Cardiac septum (tissue), 1 donor: ENCODE results near the genes IFITM5, B4GALNT4 and RNH1.

DNA sequence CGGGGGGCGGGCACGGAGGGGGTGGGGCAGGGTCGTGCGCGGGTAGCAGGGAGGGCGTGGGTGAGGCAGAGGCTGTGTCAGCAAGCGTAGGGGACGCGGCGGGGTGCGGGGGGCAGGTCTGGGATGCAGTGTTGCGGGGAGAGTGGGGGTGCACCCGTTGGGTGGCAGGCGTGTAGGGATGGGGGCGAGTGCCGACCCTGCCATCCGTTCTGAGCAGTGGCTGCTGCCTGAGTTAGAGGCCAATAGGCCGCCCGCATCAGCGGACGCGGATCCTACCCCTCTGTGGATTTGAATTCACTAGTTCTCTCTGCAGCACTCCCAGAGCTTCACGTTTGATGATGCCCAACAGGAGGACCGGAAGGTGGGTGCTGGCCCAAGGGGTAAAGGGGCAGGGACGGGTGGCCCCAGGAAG lies 1.5 kb downstream of the RIC8A start:
- PRO-cap = no peak

DNA sequence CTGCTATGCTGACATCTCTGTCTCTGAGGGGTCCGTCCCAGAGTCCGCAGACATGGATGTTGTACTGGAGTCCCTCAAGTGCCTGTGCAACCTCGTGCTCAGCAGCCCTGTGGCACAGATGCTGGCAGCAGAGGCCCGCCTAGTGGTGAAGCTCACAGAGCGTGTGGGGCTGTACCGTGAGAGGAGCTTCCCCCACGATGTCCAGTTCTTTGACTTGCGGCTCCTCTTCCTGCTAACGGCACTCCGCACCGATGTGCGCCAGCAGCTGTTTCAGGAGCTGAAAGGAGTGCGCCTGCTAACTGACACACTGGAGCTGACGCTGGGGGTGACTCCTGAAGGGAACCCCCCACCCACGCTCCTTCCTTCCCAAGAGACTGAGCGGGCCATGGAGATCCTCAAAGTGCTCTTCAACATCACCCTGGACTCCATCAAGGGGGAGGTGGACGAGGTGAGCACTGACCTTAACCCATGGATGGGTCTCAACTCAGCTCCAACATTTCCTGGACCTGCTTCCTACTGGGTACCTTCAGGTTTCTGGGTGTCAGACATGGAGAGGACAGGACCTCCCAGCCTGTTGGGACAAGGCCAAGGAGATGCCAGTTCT lies 2.1 kb downstream of the RIC8A start:
- PRO-cap = no peak

GRCh38 chr11:237305-238064 lies 709 bp downstream of the PSMD13 start:
- PRO-cap = no peak

DNA sequence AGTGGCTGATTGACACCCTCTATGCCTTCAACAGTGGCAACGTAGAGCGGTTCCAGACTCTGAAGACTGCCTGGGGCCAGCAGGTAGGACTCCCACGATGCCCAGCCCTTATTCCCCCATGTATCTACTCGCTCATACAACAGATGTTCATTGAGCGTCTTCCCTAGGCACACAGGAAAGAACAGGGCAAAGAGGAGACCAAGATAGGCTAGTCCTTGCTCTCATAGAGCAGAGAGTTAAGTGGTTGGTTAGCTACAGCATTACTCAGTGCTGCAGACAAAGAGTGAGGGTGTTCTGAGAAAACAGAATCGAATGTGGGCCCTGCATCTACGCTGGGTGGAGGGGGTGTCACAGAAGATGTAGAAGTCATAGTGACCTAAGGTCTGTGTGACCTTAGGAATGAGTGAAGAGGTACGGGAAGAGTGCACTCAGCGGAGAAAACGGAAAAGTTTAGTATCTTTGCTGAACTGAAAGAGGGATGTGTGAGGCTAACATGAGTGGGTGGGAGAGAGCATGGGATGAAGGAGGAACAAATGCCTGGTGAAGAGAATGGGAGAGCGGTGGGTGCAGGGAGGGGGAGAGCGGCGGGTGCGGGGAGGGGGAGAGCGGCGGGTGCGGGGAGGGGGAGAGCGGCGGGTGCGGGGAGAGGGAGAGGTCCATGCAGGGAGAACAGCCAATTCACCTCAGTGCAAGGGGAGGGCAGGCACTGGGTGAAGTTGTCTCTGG lies 12.4 kb downstream of the PSMD13 start:
- PRO-cap = no peak

GRCh38 chr11:299195-299741 lies at the start of gene IFITM5:
IFITM5 (minus strand) TSS chr11:299526.
- PRO-cap = no peak

GRCh38 chr11:318778-319094 lies 1.9 kb downstream of the IFITM3 start:
- PRO-cap = no peak

DNA sequence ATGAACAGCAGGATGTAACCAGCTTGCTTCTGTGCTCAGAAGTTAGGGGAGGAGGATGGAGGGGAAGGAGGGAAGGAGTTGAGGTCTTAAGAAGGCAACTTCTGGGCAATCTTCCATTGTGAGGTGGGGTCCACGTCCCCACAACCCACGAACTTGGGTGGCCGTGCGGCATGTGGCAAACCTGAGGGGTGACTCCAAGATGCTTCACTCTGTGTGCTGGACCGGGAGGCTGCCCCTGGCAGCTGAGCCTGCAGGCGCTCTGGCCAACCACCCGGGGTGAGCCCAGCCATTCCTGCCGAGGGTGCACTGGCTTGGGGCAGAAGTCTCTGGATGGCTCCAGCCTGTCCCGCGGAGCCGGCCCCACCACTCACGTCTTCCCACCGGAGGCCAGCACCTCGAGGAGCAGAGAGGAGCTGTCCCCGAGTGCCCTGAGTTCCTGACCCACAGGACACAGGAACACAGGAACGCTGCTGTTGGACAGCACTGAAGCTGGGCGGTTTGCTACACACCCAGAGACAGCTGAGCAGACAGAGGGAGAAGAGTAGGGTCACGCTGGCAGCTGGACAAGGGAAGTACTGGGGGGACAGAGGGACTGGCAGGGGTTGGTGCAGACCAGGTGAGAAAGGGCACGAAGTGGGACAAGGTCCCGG lies 956 bp upstream of the B4GALNT4 start:
- PRO-cap = no peak

GRCh38 chr11:368868-370057 lies at the start of gene B4GALNT4:
B4GALNT4 (plus strand) TSS chr11:369499.
- PRO-cap = no peak

DNA sequence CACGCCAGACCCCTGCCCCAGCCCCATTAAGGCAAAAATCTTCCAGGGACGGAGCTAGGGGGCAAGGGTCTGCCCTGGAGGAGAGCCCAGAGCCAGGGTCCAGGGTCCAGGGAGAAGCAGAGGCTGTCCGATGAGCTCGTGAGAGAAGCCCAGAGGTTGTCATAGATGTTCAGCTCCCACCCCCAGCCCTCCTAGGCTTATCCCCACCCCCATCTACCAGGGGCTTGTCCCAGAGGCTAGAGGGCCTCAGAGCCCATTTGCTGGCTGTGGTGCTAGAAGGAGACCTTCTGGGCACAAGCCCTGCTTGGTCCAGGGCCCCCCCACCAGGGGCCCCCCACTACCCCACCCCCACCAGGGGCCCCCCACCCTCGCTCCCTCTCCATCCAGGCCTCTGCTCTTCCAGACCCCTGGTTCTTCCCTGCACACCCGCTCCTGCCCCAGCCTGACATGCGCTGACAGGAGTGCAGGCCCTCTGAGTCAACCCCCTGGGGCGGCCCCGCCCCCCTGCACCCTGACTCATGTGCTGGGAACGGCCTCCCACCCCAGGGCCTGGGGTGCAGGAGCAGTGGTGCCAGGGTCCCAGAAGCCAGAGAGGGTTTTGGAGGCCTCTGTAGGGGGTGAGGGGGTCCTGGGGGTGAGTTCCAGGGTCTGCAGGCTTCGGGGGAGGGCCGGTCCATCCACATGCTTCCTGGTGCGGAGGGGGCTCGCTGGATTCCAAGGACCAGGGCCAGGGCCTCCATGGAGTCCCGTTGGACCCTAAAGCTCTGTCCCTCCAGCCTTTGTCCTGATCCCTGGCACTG lies 908 bp upstream of the PKP3 start:
- PRO-cap = no peak

- PRO-cap = no peak
Measured at GRCh38 chr11:394455-395133, 585 bp downstream of the PKP3 start.

GRCh38 chr11:404280-404917 lies 10.4 kb downstream of the PKP3 start:
- PRO-cap = no peak

- PRO-cap = no peak
Measured at GRCh38 chr11:429755-430103, 12.1 kb downstream of the ANO9 start.

DNA sequence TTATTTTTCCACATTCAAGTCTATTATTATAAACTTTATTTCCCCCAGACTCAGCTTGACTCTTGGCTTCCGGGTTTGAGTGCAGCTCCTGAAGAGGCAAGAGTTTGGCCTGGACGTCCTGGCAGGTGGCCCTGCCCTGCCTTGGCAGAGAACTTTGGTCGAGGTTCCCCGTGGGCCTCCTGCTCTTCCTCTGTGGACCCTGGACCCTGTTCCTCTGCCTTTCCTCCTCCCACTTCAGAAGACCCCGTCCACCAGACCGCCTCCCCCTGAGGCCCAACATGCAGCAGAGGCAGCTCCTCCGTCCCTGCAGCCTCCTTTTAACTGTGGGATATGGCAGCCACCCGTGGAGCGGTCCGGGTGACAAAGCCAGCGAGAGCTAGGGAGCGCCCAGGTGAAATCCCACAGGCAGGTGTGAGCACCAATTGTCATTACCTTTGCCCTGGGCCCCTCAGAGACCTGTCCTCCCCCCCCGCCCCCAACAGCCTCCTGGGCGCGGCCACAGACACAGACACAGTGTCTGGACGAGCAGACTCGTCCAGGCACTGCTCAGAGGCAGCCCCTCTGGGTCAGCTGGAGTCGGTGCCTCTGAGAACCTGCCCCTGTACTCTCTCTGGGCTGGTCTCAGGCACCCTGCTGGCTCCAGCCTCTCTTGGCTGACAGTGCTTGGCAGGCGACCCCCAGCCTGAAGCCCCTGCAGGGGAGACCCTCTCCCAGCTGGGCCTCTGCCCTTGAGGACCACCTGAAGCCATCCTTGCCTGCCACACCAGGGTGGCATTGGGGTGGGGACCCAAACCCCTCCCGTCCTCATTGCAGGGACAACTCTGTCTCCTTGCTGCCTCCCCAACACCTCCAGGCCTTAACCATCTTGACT lies 4.1 kb upstream of the ANO9 start:
- PRO-cap = no peak

DNA sequence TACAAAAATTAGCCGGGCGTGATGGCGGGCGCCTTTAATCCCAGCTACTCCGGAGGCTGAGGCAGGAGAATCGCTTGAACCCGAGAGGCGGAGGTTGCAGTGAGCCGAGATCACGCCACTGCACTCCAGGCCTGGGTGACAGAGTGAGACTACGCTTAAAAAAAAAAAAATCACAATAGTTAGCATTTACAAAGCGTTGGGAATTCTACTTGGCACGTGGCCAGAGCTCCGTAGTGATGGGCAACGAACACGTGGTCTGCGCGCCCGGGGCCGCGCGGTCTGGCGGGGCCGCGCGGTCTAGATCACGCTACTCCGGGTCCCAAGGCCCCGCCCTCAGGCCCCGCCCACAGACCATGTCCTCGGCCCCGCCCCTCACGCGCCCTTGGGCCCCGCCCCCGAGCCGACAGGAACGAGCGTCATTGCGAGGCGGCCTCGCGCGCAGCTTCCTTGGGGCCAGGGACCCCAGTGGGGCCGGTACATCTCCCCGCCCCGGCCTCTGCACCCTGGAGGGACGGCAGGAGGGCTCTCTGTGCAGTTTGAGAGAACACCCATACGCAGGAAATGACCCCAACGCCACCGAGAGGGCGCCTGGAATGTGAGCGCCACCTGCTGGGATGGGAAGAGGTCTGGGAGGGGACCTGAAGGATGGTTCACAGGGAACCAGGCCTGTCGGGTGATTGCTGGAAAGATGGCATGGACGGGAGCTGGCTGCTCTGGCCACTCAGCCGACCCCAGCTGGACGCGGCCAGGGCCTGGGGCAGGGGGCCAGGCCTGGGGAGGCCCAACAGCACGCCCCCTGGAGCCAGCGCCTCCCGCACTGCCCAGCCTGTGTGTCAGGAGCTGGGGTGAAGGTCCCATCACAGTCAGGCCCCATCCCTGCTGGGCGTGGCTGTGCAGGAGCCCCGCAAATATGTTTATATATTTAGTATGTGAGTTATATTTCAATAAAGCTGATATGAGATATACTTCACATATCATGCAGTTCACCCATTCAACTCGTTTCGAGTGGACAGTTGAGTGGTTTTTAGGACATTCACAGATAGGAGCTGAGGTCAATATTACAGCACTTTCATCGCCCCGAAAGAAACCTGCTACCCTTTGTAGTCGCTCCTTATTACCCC lies 1.9 kb upstream of the PTDSS2 start:
- PRO-cap = bidirectional peak, plus-strand start at position 409 of the sequence, minus-strand start at position 281 of the sequence

DNA sequence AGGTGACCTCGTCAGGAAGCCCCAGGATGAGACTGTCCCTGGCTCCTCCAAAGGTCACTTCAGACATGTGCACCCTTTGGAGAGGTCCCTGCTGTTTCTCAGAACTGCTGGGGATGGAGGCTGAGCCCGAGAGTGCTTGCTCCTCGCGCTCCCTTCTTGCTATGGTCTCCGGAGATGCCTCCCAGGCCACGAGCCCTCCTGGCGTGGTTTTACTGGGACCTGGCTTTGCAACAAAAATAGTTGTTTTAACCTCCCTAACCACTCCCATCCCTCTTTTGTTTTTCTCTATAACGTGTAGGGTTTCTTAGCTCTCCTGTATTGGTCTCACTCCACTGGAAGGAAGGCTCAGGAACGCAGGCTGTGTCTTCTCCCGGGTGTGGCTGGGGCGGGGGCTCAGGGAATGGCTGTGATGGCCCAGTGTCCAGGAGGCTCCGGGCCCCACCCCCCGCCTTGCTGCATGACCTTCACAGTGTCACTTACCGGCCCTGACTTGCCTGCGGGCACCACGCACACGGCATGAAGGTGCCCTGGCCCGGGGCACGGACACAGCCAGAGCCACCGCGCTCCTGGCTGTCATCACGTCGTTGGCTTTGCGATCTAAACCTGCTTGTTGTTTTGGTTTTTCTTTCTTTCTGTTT lies 5.6 kb downstream of the PTDSS2 start:
- PRO-cap = no peak

GRCh38 chr11:506204-507319 lies at the start of gene RNH1:
RNH1 (minus strand) TSS chr11:507242.
- PRO-cap = bidirectional peak, plus-strand start at chr11:506462, minus-strand start at chr11:506391; bidirectional peak, plus-strand start at chr11:506997, minus-strand start at chr11:506776; bidirectional peak, plus-strand start at chr11:507546, minus-strand start at chr11:507232

GRCh38 chr11:579981-580475 lies 3.8 kb downstream of the PHRF1 start:
- PRO-cap = no peak

- PRO-cap = no peak
Measured at GRCh38 chr11:607146-607640, 8.6 kb downstream of the IRF7 start.

DNA sequence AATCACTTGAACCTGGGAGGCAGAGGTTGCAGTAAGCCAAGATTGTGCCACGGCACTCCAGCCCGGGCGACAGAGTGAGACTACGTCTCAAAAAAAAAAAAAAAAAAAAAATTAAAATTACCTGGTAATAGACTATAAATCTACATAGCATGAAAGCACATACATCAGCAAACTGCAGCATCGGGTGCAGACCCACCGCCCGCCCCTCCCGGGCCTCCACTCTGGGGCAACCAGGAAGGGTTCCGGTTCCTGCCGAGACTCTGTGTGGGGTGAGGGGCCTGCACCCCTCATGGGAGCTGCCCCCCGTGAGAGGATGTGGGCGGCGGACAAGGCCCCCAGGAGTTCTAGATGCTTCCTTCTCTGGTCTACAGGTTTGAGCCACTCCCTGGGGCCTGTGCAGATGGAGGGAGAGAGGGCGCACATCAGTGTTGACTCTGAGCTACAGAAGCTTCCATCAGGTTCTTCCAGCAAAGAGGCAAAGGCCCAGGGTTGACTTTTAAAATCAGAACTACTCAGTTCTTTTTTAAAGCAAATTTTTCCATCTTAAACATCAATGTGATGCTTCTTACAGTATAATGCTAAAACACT lies 9.2 kb downstream of the DRD4 start:
- PRO-cap = no peak

DNA sequence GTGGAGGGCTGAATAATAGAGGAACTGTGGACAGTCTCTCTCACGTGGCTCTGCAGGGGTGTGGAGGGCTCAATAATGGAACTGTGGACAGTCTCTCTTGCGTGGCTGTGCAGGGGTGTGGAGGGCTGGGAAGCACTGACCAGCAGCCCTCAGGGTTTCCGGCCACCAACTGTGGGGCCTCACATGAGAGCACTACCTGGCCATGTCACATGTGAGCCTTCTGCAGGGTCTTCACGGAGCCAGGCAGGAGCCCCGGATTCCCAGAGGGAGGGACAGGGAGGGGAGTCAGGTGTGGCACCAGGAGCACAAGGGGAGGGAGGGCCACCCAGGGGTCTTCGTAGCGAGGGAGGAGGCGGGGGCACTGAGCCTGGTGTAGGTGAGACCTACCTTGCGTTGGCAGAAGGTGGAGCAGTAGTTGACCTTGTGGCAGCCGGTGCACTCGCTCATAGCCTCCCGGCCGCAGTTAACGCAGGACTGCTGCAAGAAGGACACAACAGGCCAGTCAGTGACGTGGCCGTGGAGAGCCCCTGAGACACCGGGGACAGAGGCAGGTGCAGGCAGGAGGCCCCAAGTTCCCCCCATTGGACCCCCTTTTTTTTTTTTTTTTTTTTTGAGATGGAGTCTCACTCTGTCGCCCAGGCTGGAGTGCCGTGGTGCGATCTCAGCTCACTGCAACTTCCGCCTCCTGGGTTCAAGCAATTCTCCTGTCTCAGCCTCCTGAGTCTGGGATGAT lies 16.7 kb downstream of the DRD4 start:
- PRO-cap = no peak